Neural cell (in vitro differentiated cells): ENCODE measurements around a stretch of chr7.

- RAMPAGE, long total RNA: no peak
Observed at GRCh38 chr7:5675955-5676787, 83.6 kb downstream of the FSCN1 start.

DNA sequence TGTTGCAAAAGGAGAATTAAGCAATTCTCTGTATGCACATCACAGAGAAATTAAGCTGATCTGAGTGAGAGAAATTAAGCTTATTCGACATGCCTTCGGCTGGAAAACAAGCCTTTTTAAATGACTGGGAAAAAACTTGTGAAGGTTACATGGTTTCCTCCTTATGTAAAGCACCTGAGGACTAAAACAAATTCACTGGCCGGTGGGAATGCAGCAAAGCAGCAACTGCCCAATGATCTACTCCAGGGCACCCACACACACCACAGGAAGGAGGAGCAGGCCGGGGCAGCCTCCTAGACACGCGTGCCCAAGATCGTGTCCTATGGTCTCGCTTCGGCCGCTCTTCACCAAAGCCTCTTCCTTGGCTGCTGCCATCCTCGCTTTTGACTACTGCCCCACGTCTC lies 85.2 kb downstream of the RNF216 start:
- RAMPAGE, long total RNA: no peak

DNA sequence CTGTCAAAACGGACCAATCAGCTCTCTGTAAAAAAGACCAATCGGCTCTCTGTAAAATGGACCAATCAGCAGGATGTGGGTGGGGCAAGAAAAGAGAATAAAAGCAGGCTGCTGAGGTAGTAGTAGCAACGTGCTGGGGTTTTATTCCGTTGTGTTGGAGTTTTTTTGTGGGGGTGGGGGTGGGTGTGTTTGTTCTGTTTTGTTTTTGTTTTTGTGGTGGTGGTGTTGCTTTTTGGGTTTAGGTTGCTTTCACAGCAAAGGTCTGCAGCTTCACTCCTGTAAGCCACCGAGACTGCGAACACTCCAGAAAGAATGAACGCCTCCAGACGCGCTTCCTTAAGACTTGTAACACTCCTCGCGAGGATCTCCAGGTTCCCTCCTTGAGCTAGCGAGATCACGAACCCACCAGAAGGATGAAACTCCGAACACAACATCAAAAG lies 12.9 kb upstream of the RNF216 start:
- RAMPAGE, long total RNA: no peak

- RAMPAGE, long total RNA: no peak
Observed at GRCh38 chr7:6233006-6233494, 39.4 kb downstream of the CYTH3 start.

GRCh38 chr7:6256384-6257090 lies 15.9 kb downstream of the CYTH3 start:
- RAMPAGE, long total RNA: no peak

DNA sequence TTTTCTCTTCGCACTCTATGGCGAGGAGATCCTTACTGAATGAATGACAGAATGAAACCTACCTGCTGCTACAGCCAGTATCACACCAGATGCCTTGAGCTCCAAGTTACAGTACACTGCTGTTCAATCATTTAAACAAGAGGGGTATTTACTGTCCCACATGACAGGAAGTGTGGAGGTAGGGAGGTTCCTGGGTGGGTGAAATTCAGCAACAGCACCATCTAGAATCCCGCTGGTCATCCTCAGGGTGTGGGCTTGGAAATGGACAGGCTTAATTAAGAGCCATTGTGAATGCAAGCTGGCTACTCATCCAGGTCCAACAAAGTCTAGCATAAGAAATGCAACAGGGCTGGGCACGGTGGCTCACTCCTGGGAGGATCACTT lies 14.8 kb downstream of the CYTH3 start:
- RAMPAGE, long total RNA: no peak

- RAMPAGE, long total RNA: no peak
Observed at GRCh38 chr7:6269045-6269541, 3.3 kb downstream of the CYTH3 start.

- RAMPAGE, long total RNA: no peak
Observed at GRCh38 chr7:6435231-6436041, 12.3 kb downstream of the DAGLB start.

GRCh38 chr7:6436119-6436903 lies 11.4 kb downstream of the DAGLB start:
- RAMPAGE, long total RNA: no peak

GRCh38 chr7:6615821-6616587 lies 594 bp downstream of the ZNF853 start:
- RAMPAGE, long total RNA: no peak

- RAMPAGE, long total RNA: no peak
Observed at GRCh38 chr7:6644200-6644821, 7.2 kb downstream of the ZNF316 start.

DNA sequence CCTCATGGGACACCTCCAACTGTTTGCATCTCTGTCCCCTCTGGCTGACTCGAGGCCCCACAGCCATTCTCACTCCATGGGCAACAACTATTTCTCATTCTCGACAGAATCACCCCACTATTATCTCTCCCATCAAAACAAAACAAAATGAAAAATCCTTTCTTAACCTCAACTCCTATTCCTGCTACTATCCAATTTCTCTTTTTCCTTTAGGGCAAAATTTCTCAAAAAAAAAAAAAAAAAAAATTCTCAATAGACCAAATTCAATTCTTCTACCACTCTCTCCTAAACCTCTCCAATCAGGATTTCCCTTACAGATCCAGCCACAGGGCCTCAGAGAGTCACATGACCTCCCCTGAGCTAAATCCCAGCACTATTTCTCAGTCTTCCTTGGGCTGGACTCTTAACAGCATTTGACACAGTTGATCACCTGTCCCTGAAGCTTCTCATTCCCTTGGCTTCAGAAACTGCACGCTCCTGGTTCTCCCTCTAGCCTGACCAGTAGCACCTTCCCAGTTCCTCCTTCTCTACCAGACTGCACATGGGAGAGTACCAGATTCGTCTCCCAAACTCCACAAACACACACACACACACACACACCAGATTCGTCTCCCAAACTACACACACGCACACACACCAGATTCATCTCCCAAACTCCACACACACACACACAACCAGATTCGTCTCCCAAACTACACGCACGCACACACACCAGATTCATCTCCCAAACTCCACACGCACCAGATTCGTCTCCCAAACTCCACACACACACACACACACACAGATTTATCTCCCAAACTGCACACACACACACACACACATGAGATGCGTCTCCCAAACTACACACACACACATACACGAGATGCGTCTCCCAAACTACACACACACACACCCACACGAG lies 4.8 kb downstream of the ZNF12 start:
- RAMPAGE, long total RNA: no peak

DNA sequence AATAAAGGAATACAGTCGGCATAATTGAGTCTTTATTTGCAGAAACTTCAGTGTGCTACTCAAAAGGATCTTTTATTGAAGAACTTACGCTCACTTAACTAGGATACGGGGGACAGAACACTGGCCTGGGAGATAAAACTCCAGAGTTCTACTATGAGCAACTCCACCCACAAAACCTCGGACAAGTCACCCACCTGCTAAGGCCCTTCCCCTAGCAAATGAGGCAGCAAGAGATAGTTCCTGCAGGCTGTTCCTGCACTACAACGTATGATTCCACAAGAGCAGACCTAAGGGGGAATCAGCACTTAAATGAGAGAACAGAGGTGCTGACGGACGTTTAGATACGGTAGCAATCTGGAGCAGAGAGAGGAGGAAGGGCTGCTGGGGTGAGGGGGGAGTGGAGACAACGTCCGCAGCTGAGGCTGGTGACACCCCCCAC lies 898 bp downstream of the ZNF12 start:
- RAMPAGE, long total RNA: no peak

DNA sequence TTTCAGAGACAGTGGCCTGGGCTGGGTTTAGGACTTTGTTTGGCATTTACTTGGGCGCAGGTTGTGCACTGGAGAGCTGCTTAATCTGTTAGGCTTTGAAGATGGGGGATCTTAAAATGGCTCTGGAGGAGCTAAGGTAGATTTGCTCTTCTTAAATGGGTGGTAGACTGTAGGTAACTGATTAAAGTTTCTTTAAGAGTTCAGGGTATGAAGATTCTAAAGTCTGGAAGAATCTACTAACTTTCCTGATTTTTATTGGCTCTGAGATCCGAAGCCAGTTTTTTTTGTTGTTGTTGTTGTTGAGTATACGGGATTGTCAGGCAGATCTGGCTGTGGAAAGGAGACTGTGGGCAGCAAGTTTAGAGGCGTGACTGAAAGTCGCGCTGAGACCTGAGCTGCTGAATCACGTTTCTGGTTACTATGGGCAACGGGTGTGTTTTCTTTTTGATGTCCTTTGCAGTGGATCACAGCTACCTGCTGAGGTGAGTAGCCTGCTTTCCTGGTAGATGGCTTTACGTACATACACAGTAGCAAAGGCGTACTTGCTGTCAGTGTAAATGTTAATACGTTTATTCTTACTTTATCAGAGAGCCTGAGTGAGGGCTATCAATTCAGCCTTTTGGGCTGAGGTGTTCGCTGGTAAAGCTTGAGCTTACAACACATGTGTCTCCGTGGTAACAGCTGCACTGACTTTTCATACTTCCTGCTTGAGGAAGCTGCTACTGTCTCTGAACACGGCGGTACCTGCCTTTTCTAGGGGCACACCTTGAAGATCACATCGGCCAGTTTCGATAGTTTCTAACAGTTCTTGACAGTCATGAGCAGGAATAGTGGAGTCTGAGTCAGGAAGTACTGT lies 165.0 kb upstream of the CCZ1B start:
- RAMPAGE, long total RNA: no peak

GRCh38 chr7:7260771-7261281 lies 78.5 kb downstream of the C1GALT1 start:
- RAMPAGE, long total RNA: no peak

DNA sequence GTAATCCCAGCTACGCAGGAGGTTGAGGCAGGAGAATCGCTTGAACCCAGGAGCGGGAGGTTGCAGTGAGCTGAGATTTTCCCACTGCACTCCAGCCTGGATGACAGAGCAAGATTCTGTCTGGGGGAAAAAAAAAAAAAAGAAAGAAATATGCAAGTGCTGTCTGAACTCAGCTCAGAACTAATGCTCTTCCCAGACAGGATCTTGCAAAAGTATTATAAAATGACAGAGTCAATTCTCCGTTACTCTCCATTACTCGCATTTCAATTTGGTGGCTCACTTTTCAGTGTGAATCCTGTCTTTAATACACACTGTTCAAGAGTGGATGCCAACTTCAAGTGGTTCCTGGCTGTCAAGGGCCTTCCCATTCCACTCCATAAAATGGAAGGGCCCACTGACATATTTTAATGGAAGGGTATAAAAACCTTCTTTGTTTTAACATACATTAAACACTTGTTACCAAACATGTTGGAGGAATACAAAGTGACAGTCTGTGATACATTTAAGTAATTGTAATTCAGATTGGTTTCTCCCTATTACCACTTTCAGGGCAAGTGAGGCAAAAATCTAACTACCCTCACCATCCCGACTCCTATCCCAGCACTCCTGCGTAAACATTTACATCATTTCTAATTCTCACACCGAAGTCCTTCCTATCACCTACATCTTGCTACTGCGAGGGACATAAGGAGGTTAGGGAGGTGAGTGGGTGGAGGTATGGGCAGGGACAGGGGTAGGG lies 175.4 kb downstream of the C1GALT1 start:
- RAMPAGE, long total RNA: no peak

- RAMPAGE, long total RNA: no peak
Observed at GRCh38 chr7:7567171-7567669, 536 bp downstream of the MIOS start.

DNA sequence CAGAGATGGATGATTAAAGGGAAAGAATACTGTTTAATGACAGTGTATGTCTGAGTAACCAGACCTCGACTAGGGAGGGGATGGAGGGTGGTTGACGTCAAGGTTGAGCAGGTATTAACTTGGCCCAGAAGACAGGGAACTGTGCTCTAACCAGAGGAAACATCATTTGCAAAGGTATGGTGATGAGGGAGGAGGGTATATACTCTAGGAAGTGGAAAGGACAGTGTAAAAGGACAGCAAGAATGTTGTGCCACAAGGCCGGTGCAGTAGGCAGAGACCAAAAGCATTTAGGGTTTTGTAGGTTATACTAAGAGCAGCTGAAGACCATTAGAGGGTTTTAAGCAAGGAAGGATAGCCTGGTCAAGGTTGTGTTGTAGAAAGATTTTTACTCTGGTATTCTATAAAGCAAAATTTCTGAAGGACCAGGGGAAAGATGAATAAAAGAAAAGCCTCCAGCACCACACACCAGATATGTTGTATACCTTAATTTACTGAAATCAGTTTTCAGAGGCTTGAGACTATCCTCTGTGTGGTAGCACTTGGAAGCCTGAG lies 3.1 kb downstream of the MIOS start:
- RAMPAGE, long total RNA: no peak

DNA sequence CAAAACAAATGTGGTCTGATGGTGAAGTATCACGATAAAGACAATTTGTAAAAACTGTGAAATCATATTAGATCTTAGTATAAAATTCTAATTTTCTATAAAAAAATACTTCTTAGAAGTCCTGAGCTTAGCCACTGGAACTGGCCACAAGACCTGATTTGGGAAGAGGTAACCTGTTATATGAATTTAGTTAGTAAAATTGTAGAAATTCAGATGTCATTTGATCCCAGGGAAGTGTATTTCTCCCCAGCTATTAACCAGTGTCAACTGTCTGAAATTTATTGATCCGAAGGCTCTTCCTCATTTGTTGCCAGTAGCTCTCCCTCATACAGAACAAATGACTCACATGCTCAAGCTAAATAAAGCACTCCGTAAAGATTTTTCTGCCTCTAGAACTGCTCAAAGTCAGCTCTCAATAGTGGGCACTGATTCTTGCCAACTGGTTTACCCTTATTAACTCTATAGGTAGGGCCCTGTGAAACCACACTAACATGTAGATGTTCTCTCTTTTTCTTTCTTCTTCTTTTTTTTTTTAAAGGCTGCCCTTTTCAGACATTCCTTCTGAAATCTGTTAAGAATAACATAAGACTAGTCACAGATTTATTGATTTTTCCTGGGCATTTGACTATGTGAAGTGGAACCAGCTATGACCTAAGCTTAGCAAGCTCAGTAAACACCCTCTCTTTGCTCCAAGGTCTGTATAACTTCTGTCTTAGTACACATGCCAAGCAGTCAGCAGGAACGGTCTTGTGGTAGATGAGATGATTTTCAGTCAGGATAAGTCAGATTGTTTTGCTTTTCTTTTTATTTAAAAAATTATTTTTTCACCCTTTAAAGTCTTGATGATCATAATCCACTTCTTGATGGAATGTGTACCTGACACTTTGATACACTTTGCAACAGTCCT lies 21.8 kb downstream of the RPA3 start:
- RAMPAGE, long total RNA: no peak

- RAMPAGE, long total RNA: no peak
Observed at GRCh38 chr7:7759081-7759826, 40.8 kb upstream of the RPA3 start.